ENCODE data around the genes VIT, QPCT and RMDN2.

DNA sequence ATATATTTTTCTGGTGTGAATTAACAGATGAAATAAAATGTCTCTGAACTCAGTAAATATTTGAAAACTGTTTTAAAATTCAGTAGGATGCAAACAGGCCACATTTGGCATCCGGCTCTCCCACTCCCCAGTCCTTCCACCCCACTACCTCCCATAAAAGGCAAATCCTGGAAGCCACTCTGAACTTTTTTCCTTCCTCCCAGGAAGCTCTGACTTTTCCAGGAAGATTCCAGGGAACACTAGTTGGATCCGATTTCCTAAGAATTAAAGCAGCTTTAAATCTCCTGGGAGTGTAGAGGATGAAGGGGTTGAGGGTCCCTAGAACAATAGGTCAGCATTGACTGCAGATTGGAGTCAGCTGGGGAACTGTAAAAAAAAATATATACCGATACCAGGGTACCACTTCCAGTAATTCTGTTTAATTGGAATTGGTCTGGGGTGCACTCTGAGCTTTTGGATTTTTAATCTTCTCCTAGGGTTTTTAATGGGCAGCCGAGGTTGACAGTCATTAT is 76.9 kb downstream of the CRIM1 start:
- PRO-cap: no peak

- PRO-cap: no peak
Measured at GRCh38 chr2:36563448-36564255, 34.3 kb downstream of the FEZ2 start.

GRCh38 chr2:36568493-36569263 is 29.3 kb downstream of the FEZ2 start:
- PRO-cap: no peak

DNA sequence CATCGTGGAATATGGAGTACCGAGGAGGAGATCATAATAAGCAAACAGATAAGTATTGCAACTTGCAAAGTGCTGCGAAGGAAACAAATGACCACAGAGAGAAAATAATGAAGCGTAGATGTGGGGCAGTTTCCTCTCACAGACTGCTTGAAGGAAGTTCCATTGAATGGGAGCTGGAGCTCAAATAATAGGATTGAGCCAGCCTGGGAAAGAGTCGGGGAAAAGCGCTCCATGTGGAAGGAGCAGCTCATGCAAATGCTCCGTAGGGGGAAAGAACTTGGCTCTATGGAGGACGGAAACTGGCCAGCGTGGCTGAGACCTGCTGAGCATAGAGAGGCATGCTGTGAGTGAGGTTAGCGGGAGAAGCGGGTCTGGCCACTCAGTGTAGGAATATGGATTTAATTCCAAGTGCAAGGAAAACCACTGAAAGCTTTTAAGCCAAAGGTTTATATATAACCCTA is 28.6 kb upstream of the VIT start:
- PRO-cap: no peak

GRCh38 chr2:36696634-36696902 is at the start of gene VIT:
Gene VIT, plus strand, starts transcription at chr2:36696707.
- PRO-cap: no peak

- PRO-cap: no peak
Measured at GRCh38 chr2:36762936-36763448, 66.5 kb downstream of the VIT start.

- PRO-cap: bidirectional peak, plus-strand start at chr2:36966803, minus-strand start at chr2:36966553
Measured at GRCh38 chr2:36966751-36967407, 543 bp upstream of the STRN start.

- PRO-cap: no peak
Measured at GRCh38 chr2:37105843-37106808, 21.8 kb downstream of the GPATCH11 start.

DNA sequence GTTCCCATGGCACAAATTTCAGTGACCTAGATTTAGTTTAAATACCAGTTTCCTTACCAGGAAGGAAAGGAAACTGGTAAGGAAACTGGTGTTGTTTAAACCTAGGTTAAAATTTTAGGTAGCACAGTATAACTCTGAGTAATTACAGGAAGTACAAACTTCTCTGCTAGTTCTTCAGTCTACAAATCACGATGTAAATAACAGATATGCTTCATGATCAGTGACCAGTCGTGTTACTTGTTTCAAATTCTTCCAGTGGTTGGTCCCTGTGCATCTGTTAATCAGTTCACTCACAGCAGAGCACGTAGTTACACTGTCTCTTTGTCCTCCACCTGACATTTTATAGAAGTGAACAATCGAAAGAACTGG is 7.2 kb downstream of the EIF2AK2 start:
- PRO-cap: no peak

DNA sequence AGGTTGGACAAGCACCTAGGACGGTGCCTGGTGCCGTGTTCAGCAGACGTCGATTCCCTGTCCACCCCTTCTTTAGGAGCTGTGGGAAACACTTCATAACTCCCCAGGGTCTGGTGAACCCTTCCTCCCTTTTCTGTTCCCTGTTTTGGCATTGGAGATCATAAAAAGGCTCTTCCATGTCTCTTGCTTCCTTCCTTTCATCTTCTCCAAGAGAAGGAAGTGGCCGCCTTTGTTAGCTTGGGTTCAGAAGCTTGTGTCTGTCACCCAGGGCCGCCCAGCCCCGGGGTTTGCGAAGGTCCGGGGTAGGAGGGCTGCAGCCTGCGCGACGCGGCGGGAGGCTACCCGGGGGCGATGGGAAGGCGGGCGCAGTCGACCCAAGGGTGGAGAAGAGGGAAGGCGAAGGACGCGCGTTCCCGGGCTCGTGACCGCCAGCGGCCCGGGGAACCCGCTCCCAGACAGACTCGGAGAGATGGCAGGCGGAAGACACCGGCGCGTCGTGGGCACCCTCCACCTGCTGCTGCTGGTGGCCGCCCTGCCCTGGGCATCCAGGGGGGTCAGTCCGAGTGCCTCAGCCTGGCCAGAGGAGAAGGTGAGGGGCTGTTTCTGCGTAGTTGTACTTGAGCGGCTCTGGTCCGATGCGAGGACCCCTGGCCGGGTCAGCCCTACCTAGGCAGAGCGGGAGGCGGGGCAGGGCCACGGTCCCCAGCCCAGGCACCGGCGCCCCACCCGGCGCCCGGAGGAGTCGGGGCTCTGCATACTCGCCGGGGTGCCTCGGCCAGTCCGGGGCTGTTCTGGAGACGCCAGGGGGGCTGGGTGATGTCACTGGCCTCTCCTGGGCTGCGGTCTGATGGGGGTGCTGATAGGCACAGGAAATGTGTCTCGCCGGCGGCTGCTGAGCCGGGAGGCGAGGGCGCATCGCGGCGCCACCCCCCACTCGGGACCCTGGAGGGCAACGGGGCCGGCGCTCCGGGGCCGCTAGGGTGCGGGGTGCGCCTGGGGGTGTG is at the start of gene QPCT:
Gene QPCT, plus strand, starts transcription at position 368 of the 1,004 bp plus-strand sequence.
- PRO-cap: unidirectional peak, plus-strand start at position 377 of the sequence; unidirectional peak, plus-strand start at position 458 of the sequence; bidirectional peak, plus-strand start at position 885 of the sequence, minus-strand start at position 846 of the sequence

DNA sequence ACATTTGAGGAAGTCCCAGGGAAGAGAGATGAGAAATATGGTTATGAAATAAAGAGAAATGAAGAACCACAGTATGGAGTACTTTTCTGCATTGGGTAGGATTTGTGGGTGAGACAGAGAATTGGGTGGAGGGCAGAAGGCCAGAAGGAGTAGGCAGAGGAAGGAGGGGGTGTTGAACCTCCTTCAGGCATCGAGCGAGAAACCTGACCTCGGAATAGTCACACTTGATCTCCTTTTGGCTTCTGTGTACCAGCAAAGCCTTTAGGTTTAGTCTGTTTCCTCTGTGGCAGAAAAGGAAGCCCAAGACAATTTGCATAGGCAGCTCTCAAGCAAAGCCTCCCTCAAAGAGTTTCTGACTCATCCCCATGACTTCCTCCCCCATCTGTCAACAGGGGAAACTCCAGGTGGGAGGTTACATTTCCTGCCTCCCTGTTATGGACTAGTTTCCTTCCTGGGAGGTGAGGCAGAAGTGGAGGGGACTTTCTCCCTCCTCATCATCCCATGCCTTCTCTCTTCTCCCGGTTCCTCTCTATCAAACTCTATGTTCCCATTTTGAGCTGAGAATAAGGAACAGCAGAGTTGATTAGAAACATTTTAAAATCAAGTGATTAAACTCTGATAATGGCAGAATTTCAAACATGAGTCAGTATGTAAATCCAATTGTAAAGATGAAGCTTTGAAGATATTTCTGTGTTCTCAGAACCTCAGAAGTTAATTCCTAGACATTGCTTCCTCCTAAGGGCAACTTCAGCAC is 46.0 kb downstream of the QPCT start:
- PRO-cap: bidirectional peak, plus-strand start at position 461 of the sequence, minus-strand start at position 226 of the sequence

DNA sequence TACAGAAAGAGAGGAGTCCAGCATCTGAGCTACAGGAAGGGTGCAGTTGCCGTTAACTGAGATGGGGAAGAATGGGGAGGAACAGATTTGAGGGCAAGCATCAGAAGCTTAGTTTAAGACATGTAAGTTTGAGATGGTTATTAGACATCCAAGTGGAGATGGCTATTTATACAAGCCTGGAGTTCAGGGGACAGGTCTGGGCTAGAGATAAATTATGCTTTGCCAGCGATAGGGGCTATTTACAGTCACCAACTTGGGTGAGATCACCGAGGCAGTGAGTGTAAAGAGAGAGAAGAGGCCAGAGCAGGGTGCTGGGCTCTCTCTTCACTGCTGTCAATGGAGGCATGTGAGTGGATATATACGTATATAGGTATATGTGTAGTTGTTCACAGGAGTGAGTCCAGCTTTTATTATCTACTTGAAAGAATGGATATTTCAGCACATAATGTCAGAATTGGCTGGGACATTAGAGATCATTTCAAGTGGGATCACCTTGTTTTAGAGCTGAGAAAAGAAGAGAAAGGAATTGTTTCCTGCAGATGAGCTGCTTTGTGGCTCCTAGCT is 81.0 kb downstream of the QPCT start:
- PRO-cap: no peak

DNA sequence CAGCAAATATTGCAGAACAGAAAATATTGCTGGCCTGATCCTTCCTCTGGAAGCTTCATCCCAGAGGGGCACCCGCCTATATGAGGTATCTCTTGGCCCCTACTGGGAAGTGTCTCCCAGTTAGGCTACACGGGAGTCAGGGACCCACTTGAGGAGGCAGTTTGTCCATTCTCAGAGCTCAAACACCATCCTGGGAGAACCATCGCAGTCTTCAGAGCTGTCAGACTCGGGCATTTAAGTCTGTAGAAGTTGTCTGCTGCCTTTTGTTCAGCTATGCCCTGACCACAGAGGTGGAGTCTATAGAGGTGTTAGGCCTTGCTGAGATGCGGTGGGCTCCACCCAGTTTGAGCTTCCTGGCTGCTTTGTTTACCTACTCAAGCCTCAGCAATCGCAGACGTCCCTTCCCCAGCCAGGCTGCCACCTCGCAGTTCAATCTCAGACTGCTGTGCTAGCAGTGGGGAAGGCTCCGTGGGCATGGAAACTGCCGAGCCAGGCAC is 71.9 kb downstream of the CDC42EP3 start:
- PRO-cap: unidirectional peak, plus-strand start at position 393 of the sequence; unidirectional peak, plus-strand start at position 438 of the sequence

- PRO-cap: bidirectional peak, plus-strand start at chr2:37635904, minus-strand start at chr2:37635697
Measured at GRCh38 chr2:37635424-37636203, 35.8 kb downstream of the CDC42EP3 start.

GRCh38 chr2:37637244-37637443 is 34.3 kb downstream of the CDC42EP3 start:
- PRO-cap: no peak

- PRO-cap: bidirectional peak, plus-strand start at chr2:37655232, minus-strand start at chr2:37655115
Measured at GRCh38 chr2:37654913-37655382, 16.5 kb downstream of the CDC42EP3 start.

GRCh38 chr2:37924827-37926001 is at the start of gene RMDN2:
Gene RMDN2, plus strand, starts transcription at chr2:37925287.
- PRO-cap: bidirectional peak, plus-strand start at chr2:37925533, minus-strand start at chr2:37925397

DNA sequence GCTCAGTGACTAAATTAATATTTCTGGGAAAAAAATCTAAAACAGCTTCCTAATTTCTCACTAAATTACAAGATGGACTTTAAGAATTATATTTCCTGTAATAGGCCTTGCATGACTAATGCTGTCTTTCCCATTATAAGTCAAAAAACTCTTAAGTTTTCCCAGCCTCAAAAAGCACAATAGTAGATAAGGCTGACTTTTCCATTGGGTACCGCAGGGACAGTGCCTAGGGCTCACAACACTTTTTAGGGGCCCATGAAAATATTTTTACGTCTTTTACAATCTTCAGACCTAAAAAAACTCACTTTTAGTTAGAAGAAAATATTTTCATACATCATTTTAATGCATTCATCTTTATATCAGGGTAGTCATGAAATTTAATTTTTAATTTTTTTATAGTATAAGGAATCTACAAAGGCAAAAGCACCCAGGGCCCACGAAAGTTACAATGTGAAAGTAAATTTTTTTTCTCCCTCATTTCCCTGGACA is 4.5 kb downstream of the CYP1B1 start:
- PRO-cap: no peak

GRCh38 chr2:38453420-38453805 is 76.3 kb upstream of the ATL2 start:
- PRO-cap: no peak

GRCh38 chr2:38499720-38500244 is 102.9 kb downstream of the HNRNPLL start:
- PRO-cap: no peak

All from pulmonary lymph node (tissue), 1 donor.